Bronchial lymph node (tissue), 1 donor: ENCODE measurements around a stretch of chr14.

DNA sequence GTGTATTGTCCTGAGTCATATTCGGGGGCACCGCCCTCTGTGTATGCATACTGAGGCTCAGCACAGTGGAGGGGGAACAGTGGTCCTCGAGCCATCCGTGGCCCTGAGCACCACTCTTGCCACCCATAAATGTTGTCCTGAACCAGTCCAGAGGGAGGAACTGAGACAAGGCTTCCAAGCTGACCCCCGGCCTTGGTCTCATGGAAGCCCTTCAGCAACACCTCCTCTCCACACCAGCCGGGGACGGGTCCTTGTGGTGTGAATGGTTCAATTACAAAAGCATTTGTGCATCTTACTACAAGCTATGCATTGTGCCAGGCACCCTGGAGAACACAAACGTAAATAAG is 9.8 kb downstream of the DHRS2 start:
- PRO-cap = unidirectional peak, plus-strand start at position 228 of the sequence

GRCh38 chr14:23663106-23663501 is 26.9 kb downstream of the DHRS2 start:
- PRO-cap = no peak

DNA sequence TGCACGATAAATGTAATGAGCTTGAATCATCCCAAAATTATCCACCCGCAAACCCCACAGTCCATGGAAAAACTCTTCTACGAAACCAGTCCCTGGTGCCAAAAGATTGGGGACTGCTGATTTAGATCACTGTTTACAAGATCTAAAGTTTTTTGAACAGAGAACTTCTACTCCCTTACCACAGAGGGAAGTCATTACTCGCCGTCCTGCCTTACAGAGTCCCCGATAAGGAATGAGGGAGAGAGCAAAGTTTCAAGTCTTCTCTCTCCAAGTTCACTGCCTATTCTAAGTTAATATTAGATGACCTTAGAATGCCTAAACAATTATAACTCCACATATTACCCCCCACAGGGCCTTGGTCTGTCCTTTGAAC is 21.8 kb upstream of the DHRS4 start:
- PRO-cap = no peak

GRCh38 chr14:24052279-24052931 is 596 bp downstream of the CARMIL3 start:
- PRO-cap = unidirectional peak, minus-strand start at chr14:24052538

DNA sequence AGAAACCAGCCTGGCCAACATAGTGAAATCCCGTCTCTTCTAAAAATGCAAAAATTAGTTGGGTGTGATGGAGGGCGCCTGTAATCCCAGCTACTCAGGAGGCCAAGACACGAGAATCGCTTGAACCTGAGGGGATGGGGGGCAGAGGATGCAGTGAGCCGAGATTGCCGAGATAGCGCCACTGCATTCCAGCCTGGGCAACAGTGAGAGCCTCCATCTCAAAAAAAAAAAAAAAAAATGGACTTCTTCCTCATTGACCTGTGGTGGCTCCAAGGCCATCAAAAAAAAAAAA is 999 bp upstream of the REC8 start:
- PRO-cap = no peak

GRCh38 chr14:24177614-24178109 is 5.8 kb downstream of the REC8 start:
- PRO-cap = no peak

GRCh38 chr14:24236793-24237909 is 4.4 kb downstream of the GMPR2 start:
- PRO-cap = no peak

GRCh38 chr14:24268547-24269351 is 2.6 kb downstream of the RABGGTA start:
- PRO-cap = no peak

- PRO-cap = unidirectional peak, minus-strand start at chr14:24279360
Observed at GRCh38 chr14:24278903-24279955, 7.8 kb upstream of the RABGGTA start.

GRCh38 chr14:24346891-24347626 is 7.3 kb upstream of the RIPK3 start:
- PRO-cap = no peak

GRCh38 chr14:24368314-24369360 is 653 bp downstream of the NFATC4 start:
- PRO-cap = bidirectional peak, plus-strand start at chr14:24369010, minus-strand start at chr14:24368872

DNA sequence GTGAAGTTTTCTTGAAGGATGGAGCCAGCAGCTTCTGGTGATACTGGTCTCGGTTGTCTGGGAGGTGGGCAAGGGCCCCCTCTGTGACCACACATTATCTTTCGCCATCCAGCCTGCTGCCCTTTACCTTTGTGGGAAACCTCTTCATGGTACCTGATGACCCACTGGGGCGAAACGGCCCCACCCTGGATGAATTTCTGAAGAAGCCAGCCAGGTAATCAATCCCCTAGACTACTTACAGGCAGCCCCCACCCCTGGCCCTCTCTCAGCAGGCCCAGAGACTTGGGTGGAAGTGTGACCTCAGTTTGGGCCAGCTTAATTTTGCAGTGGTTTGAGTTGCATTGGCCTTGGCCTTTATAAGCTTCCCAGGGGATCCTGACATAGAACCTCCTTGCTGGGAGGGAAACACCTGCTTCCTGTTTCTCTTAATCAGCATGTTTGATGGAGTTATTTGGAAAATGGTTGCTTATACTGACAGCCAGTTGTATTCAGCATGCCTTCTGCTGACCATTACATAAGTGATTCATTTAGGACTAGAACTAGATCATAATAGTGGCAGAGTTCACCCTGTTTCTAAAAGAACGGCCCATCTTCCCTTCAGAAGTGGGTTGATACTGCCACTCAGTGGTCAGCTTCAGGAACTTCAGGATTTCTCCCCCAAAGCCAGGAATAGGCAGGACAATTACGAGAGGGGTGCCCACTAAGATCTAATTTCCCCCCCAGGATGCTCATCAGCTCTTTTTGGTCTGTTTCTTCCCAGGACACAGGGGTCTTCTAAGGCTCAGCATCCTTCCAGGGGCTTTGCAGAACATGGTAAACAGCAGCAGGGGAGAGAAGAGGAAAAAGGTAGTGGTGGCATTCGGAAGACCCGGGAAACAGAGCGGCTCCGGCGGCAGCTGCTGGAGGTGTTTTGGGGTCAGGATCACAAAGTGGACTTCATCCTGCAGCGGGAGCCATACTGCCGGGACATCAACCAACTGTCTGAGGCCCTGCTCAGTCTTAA is 6.0 kb downstream of the SDR39U1 start:
- PRO-cap = no peak

DNA sequence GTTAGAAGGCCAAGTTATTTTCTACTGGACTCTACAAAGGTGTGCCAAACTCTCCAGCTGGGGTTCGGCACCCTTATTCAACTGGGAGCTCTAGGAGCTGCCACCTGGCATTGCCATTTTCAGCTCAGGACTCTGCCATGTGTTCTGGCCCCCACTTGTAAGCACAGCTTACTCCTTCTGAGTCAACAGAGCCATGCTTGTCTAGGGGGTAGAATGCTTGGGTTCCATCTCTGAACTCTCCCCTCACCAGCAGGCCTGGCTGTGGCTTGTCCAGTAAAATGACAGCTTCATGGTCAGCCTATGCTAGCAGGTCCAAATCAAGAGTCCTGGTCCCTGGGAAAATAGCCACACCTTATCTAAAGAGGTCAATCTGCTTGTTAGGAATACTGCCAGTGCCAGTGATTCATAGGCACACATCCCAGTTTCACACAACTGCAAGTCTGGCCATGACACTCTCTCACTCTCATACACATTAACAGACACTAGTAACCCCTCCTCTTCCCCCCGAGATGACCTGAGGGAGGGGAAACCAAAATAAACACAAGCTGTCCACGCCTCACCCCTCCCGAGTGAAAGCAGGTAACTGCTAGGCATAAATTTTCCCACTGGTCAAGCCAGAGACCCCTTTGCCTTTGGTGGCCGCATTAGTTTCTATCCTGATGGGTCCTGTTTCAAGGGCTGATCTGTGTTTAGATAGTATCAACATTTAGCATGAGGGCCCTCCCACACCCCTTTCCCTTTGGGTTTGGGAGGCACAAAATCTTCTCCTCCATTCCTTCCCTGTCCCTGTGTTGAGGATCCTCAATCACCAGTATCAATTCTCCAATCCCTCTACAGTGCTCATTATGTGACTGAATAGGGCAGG is 182.3 kb upstream of the GZMB start:
- PRO-cap = no peak

DNA sequence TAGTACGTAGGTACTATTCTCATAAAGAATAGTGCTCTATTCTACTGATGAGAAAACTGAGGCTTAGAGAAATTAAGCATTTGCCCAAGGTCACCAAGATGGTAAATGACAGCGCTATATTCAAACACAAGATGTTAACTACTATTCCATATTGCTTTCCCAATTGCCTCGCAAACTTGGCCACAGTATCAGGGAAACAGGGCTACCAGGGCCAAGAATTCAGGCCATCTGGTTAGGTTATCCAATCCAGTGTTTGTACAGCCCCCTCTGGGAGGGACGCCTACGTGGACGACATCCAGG is 183.0 kb upstream of the GZMB start:
- PRO-cap = no peak

- PRO-cap = no peak
Observed at GRCh38 chr14:28188143-28189018, 578.2 kb upstream of the FOXG1 start.

DNA sequence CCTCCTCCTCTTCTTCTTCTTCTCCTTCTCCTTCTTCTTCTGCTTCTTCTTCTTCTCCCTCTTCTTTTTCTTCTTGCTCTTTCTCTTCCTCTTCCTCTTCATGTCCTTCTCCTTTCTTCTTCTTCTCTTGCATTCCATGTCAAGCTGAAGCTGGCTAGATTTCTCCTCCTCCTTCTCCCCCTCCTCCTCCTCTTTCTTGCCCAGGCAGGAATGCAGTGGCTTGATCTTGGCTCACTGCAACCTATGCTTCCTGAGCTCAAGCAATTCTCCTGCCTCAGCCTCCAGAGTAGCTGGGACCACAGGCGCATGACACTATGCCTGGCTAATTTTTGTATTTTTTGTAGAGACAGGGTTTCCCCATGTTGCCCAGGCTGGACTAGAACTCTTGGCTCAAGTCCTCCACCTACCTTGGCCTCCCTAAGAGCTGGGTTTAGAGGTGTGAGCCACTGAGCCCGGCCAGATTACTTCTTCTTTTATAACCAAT is 297.6 kb downstream of the PRKD1 start:
- PRO-cap = no peak

GRCh38 chr14:30223032-30223699 is 295.5 kb upstream of the PRKD1 start:
- PRO-cap = no peak

DNA sequence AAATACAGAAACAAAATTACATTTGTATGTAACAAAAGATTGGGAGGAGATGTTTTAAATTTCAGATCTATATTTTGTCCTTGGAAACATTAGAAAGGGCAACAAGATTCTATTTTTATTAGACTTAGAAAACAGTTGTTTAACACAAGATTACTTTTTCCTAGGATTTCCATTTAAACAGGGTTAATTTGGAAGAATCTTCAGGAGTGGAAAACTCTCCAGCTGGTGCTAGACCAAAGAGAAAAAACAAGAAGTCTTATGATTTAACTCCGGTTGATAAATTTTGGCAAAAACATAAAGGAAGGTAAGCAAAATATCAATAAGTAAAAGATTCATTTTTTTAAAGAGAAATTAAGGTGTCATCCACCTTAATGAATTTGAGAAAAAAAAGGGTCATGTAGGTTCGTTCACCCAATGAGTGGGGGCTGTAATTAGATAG is 48.0 kb downstream of the SCFD1 start:
- PRO-cap = no peak

- PRO-cap = no peak
Observed at GRCh38 chr14:30921365-30921797, 47.0 kb downstream of the COCH start.

DNA sequence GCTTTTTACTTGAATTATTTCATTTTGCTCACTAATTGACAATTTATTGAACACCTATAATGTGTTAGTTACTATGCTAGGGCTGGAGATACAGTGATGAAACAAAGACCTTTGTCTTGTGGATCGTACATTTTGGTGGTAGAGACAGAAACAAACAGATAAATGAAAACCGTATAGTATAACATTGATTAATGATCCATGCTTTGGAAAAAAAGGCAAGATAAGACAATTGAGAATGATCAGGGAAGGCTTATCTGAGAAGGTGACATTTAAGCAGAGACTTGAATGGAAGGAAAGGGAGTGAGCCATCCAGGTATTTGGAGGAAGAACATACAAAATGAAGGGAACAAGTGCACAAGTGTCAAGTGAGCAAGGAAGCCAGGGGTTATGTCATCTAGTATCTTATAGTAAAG is 163.4 kb downstream of the NUBPL start:
- PRO-cap = no peak